Mesenchymal stem cell of the bone marrow (primary cell): Measurements from ENCODE around the genes SYDE1 and CYP4F8.

GRCh38 chr19:14372369-14372865, 8.8 kb upstream of the ADGRE5 start:
- CAGE, long polyA plus RNA = no peak

DNA sequence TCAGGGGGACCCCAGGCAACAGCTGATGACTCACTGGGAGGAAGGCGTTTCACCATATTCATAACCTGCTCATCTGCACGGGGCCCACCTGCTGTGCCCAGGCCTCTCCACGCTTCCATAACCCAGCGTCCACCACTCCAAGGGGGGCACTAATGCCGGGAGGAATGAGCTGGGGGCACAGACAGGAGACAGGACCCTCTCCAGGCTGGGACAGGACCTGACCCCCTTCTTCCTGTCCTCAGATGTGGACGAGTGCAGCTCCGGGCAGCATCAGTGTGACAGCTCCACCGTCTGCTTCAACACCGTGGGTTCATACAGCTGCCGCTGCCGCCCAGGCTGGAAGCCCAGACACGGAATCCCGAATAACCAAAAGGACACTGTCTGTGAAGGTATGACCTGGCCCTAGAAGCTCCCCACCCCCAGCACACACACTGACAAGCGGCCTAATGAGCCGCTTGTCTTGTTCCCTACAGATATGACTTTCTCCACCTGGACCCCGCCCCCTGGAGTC, 16.2 kb downstream of the ADGRE5 start:
- CAGE, long polyA plus RNA = no peak

DNA sequence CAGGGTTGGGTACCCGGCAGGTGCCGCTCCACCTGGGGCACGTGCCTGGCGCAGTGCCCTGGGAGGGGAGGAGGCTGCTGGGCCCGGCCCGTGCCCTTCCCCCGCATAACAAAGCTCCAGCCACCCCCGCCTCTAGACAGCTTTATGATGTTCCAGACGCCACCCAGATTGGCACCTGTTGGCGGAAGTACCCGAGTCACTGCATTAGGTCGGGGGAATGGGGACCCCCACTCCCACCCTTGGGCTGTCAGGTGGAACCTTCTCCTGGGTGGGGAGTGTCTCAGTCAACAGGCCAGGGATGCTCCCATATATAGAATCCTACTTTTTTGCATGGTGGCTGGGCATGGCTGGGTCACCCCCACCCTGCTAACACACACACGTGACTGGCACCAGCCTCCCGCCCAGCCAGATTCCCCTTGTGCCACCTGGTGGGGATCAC, 828 bp downstream of the PKN1 start:
- CAGE, long polyA plus RNA = no peak

DNA sequence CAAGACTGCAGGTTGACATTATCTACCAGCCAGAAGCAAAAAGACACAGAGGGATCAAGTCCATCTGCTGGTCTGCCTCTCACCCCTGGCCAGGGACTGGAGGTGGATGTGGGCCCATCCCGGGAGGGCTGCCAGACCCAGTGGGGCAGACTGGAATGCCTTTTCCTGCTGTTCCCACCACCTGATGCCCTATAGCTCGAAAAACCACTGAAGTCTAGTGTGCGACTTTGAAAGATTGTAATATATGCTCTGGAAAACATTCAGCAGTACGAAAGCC, 2.7 kb downstream of the DNAJB1 start:
- CAGE, long polyA plus RNA = no peak

DNA sequence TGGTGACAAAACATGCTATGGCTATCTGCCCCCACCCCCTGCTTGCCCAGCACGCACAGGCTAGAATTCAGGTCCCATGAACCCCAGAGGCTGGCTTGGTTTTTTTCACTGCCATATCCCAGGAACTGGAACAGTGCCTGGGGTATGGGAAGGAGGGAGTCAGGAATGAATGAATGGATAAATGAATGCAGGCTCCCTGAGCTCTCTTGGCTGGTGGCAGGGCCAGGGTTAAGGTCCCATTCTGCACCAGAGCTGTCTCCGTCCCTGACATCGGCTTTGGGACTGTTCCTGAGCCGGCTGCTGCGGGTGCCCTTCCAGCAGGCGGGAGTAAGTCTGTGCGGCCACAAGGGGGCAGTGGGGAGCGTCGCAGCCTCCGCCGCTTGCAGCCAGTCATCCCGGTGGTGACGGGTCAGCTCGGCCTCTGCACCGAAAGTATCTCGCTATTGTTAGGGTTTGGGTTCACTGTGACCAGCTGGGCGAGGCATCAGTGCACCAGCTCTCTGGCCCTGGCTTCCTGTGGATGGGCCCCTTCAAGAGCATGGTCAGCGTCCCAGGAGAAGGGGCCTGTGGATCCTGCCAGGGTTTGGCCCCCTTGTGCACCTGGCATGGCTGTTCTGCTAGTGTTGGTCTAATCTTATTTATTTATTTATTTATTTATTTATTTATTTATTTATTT, 15.2 kb downstream of the NDUFB7 start:
- CAGE, long polyA plus RNA = no peak

- CAGE, long polyA plus RNA = no peak
Observed at GRCh38 chr19:14603995-14604585, 21.2 kb downstream of the CLEC17A start.

DNA sequence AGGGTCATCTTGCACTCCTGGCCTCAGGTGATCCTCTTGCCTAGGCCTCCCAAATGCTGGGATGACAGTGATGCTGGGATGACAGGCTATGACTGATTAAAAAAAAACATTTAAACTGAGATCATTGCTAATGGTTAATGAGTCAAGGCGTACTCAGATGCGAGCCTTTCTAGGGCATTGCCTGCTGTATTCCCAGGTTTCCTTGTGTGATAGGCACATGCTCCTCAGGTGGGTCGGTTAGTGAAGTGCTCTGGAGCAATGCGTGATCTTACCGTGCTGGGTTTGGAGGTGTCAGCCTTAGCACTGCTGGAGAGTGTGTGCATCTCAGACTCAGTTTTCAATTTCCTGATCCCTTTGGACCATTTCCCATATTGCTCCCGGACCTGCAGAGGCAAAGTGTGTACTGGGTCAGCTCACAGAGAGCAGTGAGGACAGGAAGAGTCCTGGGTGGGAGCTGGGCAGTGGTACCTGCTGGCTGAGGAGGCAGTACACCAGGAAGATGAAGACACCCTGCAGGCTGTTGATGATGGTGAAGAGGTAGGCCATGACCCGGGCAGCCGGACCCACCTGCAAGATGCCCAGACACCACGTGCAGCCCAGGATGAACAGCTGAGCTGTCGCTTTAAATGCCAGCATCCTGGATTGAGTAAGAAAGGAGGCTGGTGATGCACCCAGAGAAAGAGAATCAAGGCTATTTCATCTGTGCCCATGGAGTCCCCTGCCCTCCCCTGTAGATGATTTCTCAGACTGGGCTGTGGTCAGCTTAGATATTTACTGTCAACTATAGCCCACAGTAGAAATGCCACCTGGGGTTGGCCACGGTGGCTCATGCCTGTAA, 35.0 kb downstream of the ADGRE2 start:
- CAGE, long polyA plus RNA = no peak

GRCh38 chr19:15022614-15023288, 12.2 kb downstream of the CCDC105 start:
- CAGE, long polyA plus RNA = no peak

DNA sequence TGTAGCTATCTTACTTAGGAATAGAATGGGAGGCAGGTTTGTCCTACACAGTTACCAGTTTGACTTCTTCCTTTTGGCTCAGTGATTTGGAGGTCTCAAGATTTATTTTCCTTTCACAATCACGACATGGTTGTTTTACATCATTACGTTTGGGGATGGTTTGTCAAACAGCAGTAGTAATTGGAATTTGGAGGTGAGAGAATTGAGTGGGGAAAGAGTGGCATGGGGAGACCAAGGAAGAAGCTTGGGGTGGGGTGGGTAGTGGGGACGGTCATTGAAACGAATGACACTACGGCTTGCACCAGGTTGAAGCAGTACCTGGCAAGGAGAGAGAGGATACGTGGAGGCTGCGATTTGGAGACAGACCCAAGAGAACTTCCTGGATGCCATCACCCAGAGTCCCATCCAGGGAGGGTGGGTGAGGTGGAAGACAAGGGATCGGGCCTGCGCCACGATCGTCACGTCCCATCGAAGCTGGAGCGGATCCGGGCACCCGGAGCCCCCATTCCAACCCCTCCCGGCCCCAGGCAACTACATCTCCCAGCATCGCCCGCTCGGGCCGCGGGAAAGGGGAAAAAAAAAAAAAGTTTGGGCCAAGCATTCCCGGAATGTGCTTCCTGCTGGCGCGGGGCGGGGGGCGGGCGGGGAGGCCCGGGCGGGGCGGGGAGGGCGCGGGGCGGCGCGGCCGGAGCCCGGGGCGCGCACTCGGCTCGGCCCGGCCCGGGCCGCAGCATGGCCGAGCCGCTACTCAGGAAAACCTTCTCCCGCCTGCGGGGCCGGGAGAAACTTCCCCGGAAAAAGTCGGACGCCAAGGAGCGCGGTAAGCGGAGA, at the start of gene SYDE1:
Gene SYDE1 (plus strand): TSS at position 700 of the 831 bp plus-strand sequence.
- CAGE, long polyA plus RNA = no peak

- CAGE, long polyA plus RNA = no peak
Observed at GRCh38 chr19:15237872-15238497, 5.7 kb upstream of the EPHX3 start.

DNA sequence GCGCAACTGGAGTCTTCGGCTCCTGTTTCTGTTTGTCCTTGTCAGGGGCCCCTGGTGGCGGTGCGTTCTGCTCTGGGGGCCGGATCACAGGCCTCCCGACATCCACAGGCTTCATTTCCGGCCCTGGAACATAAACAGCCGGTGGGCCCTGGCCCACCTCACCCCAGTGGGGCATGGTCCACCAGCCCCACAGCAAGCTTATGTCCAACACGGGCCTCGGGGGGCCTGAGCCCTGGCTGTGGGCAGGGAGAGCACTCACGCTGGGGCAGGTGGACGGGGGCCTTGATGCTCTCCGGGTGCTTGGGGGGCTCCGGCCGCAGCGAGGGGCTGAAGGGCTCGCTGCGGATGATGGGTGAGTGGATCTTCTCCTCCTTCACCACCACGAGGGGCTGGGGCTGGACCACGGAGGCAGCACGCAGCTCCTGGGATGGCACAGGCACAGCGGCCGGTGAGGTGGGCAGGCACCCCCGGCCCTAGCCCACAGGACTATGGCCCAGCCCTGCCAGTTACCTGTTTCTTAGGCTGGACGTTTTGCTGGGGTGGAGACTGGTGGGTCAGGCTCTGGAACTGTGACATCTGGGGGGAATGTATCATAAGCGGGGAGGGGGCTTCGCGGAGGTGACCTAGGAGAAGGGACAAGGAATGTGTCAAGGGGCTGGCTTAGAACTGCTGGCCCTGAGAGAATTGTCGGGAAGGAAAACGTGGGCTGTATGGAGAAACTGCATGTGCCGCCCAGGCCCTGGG, 7.3 kb upstream of the EPHX3 start:
- CAGE, long polyA plus RNA = no peak

DNA sequence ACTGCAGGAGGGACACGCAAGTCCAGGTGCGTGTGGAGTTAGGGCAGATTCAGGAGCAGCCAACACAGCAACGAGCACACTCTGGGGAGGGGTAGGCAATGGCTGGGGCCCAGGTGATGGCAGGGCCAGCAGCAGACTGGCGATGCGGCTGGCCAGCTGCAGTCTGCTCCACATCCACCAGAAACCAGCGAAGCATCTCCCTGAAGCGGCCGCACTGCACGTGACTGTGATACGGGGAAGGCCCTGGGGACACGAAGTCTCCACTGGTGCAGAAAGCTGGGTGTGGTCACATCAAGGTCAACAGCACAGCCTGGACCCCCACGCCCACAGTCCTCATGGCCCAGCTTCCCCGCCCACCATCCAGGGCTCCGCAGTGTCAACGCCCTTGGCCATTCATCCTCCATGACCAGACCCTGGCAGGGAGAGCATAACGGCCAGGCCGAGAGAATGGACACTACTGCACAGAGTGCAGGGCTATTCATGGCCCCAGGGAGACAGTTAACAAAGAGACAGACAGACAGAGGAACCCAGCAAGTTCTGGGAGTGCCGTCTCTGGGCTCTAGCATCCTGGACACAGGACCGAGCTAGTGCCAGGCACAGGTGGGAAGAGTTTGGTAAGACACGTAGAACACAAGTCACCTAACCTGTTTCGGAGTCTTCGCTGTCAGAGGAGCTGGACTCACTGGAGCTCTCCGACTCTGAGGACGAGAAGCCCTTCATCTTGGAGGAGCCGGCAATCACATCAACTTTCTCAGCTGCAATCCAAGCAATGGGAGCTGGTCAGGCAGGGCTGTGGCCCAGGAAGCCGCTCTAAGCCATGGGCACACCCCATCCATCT, 21.5 kb upstream of the EPHX3 start:
- CAGE, long polyA plus RNA = no peak

DNA sequence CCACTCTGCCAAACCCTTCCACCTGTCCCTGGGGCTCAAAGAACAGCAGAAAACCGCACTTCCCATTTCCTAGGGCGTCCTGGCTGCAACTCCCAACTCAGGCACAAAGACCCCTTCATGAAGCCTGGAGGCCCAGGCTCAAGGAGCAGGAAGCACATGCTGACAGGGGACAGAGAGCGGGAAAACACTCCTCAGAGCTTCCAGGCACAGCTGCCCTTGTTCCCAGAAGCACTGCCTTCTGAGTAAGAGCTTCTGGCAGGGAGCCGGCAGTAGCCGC, 33.5 kb upstream of the EPHX3 start:
- CAGE, long polyA plus RNA = no peak

GRCh38 chr19:15358312-15359337, 21.0 kb downstream of the AKAP8 start:
- CAGE, long polyA plus RNA = no peak

DNA sequence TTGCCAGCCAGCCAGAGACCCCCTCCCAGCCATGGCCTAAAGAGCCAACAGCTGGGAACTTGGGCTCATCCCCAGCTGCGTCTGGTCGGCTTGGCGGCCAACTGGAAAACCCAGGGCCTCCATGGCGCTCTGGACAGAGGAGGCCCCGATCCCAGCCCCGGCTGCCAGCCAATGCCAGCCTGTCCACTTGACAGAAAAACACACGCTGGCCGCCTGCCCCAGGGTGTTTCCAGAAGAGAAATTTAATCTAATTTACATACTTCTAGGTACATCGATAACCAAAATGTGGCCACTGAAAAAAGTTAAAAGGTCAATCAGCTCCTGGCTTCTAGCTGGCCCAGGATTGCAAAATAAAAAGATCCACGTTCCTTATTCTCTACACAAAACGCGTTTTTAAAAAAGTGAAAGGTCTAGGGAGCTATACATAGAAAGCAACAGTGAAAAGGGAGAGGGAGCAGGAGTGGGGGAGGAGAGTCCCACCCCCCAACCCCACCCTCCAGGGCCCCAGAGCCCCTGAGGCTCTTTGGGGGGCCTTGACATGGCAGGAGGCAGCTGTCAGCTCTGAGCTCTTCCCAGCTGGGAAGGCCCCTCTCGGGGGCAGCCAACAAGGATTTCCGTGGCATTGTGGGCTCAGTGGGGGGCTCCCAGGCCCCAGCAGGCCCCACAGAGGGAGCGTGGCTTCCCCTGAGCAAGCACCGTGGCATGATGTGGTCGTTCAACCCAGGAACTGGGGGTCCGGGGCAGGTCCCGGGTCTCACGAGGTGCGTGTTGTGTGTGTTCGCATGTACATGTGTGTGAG, 3.3 kb upstream of the AKAP8L start:
- CAGE, long polyA plus RNA = no peak

GRCh38 chr19:15424548-15424816, 5.7 kb upstream of the AKAP8L start:
- CAGE, long polyA plus RNA = no peak

GRCh38 chr19:15432537-15433617, 14.1 kb upstream of the AKAP8L start:
- CAGE, long polyA plus RNA = no peak

GRCh38 chr19:15514743-15515250, 6.5 kb downstream of the CYP4F22 start:
- CAGE, long polyA plus RNA = no peak

DNA sequence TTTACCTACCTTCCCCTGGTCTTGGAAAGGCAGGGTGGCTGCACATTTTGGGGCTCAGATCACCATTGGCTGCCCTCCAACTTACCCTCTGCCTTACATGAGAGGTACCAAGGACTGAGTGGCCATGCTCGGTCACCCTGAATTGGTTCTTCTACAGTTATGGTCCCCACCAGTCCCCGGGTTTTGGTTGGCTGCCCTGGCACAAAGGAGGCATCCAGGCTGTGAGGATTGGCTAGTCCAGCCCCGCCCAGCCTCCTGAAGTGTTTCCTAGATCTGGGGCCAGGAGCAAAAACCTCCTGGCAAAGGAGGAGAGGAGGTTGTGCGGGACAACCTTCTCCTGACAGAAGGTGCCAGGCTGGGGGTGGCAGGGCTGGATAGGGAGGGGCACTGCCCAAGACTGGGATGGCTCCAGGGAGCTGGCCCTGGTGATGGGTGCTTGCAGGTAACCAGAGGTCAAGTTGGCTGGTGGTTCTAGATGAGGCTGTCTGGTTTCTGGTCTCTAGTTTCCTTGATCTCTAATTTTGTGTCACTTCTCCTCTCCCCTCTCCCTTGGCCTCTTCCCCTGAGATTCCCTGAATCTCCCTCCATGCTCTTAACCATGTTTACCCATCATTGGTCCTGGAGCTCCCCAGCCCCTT, at the start of gene CYP4F8:
Gene CYP4F8 (plus strand): TSS at position 285 of the 638 bp plus-strand sequence.
- CAGE, long polyA plus RNA = no peak

DNA sequence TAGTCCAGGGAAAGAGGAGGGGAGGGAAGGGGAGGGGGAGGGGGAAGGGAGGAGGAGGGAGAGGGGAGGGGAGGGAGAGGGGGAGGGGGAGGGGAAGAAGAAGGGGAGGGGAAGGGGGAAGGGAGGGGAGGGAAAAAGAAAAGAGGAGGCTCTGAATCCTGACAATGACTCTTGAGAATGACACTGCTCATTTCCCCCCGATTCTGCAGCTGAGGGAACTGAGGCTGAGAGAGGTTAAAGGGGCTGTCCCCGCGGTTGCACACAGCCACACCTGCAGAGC, 35.5 kb downstream of the CYP4F2 start:
- CAGE, long polyA plus RNA = no peak